Cardiac atrium fibroblast (primary cell): ENCODE measurements around the genes ZBTB21 and U2AF1.

- RAMPAGE, long total RNA, result start-site peak on the minus strand at chr21:42010339-42010370, 29 and 11 reads in 2 replicates
Observed at GRCh38 chr21:42009796-42010453, at the start of gene ZBTB21. Gene ZBTB21 (minus strand): TSS chr21:42010360.

GRCh38 chr21:42057533-42058208 is 13.4 kb upstream of the UMODL1 start:
- RAMPAGE, long total RNA, result no peak

DNA sequence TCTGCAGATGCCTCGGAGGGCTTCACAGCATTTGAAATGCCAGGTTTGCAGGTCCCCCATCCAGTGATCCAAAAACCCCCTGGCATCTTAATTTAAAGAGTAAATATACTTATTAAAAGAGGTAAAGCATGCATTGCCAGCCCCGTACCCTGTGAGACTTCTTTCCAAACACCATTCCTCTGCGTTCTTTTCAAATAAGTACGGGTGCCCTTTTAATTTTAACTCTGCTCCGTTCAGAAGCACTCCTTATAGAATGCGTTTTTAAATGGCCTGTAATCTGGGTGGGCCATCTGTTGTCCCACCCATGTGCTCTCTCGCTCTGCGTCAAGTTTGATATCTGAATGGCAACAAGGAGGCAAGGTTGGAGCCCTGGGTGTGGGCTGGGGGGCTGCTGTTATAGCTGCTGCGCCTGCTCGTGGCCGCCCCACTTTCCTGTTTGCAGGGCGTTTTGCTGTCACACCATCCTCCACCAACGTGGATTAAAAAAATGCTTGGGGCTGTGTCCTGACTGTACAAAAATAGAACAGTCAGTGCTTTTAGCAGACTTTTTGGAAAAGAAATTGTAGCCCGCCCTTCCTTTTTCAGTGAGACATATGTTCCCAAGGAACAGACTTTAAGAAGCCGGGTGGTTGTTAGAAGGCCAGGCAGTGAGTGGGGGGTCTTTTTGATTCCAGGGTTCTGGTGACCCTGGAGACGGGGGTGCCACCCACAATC is 25.4 kb downstream of the UMODL1 start:
- RAMPAGE, long total RNA, result no peak

DNA sequence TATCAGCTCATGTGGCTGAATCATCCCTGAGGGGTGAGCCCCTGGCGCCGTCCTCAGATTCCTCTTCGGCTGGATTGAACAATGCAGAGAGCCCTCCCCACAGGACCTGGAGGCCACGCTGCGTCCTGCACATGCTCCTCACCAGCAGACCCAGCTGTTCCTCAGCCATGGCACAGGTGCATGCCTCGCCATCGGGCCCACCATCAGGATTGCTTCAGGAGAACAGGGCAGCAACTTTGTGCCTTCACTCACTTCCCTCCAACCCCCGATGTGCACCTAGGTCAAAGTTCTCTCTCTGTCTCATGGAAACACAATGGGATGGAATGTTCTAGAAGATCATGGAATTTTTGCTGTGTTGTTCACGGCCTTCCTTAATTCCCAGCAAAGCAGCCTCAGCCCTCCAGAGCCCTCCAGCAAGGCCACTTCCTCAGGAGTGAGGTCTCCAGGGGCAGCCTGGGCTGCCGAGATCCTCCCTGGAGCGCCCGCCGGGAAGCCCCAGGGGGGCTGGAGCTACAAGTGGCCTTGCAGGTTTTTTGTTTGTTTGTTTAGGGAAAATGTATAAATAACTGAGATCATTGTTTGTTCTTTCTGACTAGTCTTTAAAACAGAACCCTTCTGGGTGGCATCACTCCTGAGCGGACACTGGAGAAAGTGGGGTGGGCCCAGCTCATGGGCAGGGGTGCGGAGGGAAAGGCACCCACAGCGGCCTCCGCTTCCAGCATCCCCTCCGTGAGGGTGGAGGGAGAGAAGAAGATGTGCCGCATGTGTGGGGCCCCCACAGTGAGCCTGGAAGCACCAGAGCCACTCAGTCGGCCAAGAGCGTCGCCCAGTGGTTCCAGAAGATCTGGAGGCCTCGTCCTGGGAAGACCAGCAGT is 35.0 kb downstream of the TFF3 start:
- RAMPAGE, long total RNA, result no peak

- RAMPAGE, long total RNA, result no peak
Observed at GRCh38 chr21:42282878-42283071, 32.4 kb downstream of the TFF3 start.

GRCh38 chr21:42298090-42298974 is 16.9 kb downstream of the TFF3 start:
- RAMPAGE, long total RNA, result no peak

DNA sequence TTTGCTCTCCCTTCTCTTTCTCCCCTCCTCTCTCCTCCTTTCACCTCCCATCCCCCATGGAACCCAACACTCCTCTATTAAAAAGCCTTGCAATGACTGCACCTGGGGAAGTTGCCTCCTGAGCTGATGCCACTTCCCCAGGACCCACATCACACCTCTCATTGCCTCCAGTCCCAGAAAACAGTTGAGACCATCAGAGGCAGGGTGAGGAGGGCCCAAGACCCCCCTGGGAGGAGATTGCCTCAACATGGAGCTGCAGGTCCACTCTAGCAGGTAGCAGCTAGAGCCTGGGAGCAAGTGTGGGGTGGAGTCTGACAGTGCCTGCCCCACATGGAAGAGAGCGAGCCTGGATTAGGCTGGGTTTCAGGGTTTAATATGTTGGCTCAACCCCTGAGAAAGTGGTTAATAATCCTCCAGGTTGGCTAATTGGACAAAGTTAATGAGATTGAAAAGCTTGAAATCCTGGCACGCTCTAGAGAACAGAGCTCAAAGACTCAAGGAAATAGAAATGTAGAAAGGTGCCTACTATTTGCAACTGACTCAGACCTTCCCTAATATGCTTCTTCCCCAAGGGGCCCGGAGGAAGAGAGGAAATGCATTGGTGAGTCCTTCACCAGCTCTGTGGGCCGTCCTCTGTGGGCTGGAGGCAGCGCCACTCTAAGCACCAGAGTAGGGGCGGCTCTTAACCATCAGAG is 34.2 kb downstream of the RSPH1 start:
- RAMPAGE, long total RNA, result no peak

DNA sequence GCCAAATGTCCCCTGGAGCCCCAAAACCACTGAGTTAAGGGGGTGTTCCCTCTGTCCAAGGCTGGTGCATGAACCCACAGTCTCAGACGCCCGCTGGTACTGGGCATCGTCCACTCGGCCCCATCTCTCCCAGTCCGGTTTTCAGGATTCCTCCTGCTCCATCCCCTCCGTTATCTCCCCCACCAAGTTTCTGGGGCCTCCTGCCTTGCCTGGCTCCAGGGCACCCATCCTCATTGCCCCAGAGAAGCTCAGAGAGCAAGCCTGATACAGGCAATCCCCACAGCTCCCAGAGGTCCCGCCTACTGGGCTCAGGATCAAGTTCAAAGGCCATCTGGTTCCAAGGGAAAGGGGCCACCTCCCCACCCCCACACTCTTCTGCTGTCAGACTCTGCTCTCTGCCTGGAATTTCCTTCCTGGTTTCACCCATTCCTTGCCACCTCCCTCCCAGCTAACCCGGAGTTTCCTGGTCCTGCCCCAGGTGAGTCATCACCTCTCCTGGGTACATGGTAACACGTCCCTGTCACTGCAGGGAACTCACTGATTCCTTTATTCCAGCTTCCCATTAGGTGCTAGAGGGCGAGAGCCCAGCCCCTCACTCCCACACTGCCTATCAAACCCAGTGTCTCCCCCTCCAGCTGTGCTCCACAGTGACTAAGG is 22.0 kb downstream of the RSPH1 start:
- RAMPAGE, long total RNA, result no peak

DNA sequence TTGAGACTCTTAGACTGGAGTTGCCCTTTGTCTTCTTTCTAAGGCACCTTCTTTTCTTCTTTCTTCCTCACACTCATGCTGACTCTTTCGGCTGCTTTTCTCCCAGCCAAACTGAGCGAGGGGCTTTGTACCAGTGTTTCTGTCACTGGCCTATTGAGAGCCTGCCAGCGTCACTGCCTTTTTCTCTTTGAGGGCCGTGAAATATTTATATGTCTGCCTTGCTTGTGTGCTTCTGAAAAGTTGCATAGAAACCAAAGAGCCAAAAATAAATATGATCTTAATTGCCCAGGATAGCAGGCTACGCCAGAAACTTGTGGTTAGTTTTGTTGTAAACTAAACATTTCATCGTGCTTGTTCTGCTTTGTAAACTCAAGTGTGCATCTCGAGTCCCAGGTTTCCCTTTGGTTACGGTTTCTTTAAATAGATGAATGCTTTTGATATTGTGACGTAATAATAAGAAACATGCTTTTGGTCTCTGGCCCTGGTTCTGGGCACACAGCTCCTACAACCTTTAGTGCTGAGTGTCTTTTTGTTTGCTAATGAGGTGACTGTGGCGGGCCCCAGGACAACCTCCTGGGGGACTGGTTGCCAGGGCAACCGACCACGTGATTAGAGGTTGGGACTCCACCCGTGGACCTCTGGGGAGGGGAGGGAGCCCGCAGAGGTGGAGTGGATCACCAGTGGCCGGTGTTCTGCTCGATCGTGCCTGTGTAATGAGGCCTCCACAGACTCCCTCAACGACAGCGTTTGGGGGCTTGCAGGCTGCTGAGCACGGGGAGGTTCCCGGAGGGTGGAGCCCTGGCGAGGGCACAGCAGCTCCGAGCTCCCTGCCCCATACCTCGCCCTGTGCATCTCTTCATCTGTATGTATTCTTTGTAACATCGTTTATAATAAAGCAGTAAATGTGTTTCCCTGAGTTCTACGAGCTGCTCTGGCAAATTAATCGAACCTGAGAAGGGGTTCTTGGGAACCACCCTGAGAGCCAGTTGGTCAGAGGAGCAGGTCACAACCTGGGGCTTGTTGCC is 11.0 kb downstream of the SLC37A1 start:
- RAMPAGE, long total RNA, result no peak

GRCh38 chr21:42562530-42562941 is 48.9 kb downstream of the SLC37A1 start:
- RAMPAGE, long total RNA, result no peak

DNA sequence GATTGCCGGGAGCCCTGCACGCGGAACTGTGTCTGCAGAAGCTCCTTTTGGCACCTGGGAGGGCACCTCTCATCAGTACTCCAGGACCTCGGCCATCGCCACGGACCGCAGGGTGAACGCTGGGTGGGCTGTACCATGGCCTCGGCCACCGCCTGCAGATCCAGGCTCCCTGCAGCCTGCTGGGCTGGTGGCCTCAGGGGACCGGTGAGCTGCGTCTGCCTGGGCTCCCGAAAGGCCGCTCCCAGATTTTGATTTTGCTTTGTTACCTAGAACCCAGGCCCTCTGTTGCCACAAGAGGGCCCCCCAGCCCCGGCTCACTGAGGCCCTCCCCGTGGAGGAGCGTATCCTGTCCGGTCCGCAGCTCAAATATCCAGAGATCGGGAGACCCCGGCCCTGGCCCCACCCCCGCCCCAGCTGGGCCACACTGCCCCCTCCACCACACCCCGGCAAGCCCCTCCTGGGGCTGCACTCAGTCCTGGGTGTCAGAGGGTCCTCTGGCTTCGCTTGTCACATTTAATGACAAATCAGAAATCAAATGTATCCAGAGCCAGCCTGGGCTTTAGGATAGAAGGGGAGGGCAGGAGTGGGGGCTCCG is 60.2 kb upstream of the PDE9A start:
- RAMPAGE, long total RNA, result no peak

DNA sequence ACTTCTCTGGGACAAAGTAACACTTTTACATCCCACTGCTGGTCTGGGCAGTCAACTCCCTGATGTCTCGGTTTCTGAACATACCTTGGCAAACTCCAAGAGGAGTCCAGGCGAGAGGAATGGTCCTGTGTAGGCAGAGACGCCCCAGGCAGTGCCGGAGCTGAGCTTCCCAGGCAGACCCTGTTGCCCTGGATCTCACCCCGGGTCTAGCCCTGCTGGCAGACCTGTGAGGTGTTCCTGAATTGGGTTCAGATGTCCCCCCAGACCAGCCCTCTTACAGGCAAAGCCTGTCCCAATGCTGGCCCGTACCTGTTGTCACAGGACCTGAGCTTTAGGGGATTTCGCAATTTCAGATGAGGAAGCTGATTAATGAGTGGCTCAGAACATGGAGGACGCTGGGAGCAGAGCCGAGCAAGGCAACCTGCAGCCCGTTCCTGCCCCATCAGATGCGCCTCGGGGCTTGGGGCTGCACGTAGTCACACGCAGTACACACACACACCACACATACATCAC is 38.6 kb upstream of the PDE9A start:
- RAMPAGE, long total RNA, result no peak

DNA sequence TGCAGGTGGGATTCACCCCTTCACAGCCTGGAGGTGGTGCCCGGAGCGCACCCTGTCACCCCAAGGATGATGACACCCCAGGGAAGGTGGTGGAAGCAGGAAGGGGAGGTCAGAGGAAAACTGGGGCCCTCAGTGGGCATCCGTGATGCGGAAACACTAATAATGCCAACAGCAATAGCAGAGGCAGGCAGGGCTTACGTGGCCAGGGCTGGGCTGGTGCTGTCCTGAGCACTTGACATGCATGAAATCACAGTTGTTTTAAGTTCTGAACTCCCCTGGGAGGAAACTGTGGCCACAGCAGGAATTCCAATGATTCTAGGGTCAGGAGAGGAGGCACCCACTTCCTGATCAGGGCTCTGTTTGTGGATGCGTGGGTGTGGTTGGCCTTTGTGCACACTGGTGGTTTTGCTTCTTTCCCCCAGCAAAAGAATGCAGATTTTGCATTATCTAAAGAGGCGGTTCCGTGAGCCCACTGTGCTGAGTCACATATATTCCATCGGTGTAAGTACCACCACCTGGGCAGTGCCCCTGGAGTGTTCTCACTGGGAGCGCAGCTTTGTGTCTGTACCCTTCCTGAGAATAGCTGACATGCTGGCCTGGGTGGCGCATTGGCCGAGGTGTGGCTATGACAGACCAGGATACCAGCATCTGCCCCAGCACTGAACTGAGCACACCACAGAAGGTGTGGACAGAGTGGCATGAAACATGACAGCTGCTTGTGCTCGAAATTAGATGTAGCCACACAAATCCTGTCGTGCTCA is 70.9 kb downstream of the PDE9A start:
- RAMPAGE, long total RNA, result no peak

DNA sequence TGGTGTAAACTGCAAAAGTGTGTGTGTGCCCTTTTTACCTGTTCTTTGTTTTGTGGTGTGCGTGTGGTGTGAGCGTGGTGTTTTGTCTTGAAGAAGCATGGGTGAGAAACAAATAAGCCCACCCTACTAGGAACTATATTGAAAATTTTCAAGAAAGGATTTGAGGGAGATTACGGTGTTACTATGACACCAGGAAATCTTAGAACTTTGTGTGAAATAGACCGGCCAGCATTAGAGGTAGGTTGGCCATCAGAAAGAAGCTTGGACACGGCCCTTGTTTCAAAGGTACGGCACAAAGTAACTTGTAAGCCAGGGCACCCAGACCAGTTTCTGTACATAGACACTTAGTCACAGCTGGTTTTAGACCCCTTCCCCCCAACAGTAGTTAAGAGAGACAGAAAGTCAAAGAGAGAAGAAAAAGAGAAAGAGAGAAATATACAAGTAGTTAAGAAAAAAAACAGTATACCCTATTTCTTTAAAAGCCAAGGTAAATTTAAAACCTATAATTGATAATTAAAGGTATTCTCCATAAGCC is 7.6 kb upstream of the ERVH48-1 start:
- RAMPAGE, long total RNA, result no peak

GRCh38 chr21:43076441-43077123 is 947 bp upstream of the CBS start:
- RAMPAGE, long total RNA, result no peak

GRCh38 chr21:43107471-43107670 is at the start of gene U2AF1:
Gene U2AF1 (minus strand): TSS chr21:43107570.
- RAMPAGE, long total RNA, result no peak

DNA sequence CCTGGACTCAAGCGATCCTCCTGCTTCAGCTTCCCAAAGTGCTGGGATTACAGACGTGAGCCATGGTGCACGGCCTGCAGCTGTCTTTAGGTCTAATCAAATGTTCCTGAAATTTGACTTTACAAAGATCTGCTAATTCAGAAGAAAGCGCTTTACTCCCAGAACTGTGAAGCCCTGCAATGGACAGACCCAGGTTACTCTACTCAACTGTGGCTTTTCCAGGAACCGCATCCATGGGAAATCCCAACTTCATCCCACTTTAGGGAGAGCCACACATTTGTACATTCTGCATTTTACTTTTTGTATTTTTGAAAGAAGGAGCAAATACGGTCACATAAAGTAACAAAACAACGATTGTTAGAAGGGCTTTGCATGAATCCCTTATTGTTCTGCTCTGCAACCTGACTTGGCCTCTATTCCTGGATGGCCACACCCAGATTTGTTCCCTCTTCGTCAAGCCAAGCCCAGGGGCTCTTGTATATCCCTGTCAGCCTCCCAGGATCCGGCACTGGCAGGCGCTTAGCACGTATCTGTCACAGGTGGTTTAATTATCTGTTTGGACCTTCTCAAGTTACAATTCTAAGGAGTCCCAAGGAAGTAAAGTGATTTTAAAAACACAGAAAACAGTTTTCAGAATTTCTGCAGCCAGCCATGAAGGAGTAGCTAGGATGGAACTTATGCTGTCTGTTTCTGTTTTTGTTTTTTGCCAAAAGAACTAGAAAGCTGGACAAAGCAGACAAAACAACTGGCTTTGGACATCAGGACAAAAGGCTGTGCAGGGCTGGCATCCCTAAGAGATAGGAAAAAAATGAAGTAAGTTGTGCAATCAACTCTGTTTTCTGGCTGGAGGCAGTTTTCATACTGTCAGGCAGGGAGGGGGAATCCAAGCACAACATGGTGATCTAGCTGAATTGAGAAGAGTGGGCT is 28.0 kb downstream of the CRYAA start:
- RAMPAGE, long total RNA, result no peak

DNA sequence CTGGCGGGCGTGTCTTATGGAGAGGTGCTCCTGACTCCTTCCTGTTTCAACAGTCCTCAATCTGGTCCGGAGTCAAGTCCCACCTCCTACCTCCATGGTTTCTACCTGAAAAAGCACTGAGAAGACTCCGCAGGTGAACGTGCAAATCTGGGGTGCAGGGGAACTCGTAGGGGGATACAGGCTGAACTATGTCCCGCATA is 123.1 kb downstream of the SIK1 start:
- RAMPAGE, long total RNA, result no peak

DNA sequence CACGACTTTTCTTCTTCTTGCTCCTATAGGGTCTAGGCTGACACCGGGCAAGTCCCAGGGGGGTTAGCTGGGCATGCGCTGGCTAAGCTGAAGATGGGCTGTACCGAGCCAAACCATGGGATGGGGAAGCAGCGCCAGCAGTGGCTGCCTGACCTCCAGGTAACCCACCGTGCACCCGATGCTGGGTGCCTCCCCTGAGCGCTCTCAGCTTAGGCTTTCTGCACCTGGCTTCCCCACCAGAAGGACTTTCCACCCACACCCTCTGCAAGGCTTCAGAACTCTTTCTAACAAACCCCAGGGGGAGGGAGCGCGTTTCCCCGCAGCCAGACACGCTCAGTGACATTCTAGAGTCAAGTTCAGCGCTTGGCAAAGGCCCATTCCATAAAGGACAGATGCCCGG is 108.0 kb downstream of the SIK1 start:
- RAMPAGE, long total RNA, result no peak

DNA sequence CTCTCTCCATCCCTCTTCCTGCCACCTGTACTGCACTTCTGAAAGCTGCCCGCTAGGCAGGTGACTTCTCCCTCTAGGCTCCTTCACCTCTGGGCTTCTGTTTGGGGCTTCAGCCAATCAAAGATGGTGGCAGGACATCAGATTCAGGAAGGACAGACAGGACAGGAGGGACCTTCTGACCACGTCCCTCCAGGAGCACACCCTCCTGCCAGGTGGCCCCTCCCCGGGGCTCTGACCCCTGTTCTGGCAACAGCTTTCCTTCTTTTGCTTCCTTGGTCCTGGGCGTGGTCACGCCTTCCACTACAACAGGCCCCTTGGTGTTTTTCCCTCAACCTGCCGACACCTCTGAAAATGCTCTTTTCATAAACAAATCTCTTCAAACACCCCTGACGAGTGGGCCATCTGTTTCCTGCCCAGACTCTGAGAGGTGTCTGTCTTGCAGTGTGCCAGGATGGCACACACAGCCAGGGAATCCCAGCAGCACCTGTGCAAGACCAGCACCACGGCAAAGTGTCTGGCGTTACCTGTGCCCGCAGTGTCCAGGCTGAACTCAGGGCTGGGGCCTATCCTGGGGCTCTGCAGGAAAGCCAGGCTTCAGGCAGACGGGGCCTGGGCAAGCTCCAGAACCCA is 89.1 kb downstream of the SIK1 start:
- RAMPAGE, long total RNA, result no peak